Measurements from ENCODE around the gene GPN2.

DNA sequence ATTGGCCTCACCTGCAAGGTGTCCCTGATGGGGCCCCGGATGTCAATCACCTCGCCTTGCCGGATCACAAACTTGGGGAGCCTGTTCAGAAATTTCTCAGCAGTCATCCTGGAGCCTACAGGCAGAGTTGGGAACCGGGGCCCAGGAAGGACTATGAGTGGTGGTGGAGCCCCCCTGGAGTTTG is 4.1 kb downstream of the SH3BGRL3 start:
- RRBS, result 94% methylated on average over 2 of the region's 4 CpGs

- RRBS, result no CpG with 5 or more reads among the region's 5 CpGs
Observed at GRCh38 chr1:26353359-26353937, 482 bp downstream of the CRYBG2 start.

GRCh38 chr1:26471313-26471783 is 892 bp upstream of the HMGN2 start:
- RRBS, result no CpG with 5 or more reads among the region's 20 CpGs

- RRBS, result no CpG with 5 or more reads among the region's 8 CpGs
Observed at GRCh38 chr1:26541737-26542204, 12.2 kb downstream of the RPS6KA1 start.

GRCh38 chr1:26694276-26694592 is 1.6 kb upstream of the ARID1A start:
- RRBS, result no CpG with 5 or more reads among the region's 2 CpGs

DNA sequence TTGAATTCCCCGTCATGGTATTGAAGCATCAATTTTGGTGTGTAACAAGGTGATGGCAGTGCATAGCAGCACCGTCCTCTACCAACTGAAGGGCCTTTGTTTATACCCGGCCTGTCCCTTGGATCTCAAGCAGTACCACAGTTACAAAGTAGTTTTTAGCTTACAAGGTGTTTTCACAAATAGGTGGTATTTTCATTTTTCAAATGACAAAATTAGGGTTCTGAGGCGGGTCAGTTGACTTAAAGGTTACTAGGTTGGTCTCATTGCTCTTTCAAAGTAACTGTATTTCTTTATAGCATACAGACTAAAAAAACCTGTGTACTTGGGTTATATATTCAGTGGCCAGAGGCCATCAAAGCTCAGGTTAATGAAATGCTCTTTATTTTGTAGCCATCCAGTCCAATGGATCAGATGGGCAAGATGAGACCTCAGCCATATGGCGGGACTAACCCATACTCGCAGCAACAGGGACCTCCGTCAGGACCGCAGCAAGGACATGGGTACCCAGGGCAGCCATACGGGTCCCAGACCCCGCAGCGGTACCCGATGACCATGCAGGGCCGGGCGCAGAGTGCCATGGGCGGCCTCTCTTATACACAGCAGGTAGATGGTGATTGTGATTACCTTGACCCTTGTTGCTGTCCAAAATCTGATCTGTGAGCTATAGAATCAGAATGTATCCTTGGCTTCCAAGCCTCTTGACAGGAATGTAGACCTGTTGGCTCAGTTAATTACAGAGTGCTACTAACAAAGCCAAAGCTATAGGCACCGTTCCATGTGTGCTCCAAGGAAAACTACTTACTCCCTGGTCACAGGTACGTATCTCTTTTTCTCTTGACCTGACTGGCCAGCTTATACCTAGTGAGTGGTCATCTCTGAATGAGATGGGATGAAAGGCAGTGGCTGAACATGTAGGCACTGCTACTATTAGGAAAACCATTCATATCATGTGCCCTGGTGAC is 33.7 kb downstream of the ARID1A start:
- RRBS, result no CpG with 5 or more reads among the region's 17 CpGs

- RRBS, result no CpG with 5 or more reads among the region's 12 CpGs
Observed at GRCh38 chr1:26731099-26731769, 35.4 kb downstream of the ARID1A start.

- RRBS, result no CpG with 5 or more reads among the region's 9 CpGs
Observed at GRCh38 chr1:26740506-26741528, 45.0 kb downstream of the ARID1A start.

- RRBS, result no CpG with 5 or more reads among the region's 9 CpGs
Observed at GRCh38 chr1:26749345-26749734, 38.4 kb upstream of the PIGV start.

GRCh38 chr1:26762700-26763629 is 24.8 kb upstream of the PIGV start:
- RRBS, result 92% methylated on average over 4 of the region's 12 CpGs

DNA sequence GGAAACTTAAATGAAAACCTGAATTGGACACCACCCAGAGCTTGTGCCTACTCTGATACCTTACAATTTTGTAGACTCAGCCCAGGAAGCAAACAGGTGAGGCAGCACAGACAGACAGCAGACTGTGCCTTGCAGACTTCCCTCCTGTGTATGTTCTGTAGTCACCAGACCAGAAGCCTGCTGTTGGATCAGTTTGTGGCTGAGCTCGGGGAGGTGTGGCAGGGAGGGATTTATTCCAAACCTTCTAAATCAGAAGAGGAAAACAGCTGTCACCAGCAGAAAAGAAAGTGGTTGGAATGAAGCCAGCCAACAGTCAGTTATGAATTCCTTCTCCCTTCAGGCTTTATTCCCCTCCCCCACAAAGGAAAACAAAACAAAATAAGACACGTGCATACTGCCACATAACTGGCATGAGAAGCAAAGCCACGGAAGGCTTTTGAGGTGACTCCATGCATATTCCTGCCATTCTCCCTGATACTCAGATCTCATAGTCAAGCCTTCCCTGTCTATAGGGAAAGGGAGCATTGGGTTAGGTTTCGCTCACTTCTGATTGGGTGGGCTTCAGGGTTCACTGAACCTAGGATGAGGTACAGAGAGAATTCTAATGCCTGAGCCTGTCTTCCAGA is 19.0 kb upstream of the PIGV start:
- RRBS, result no CpG with 5 or more reads among the region's 4 CpGs

DNA sequence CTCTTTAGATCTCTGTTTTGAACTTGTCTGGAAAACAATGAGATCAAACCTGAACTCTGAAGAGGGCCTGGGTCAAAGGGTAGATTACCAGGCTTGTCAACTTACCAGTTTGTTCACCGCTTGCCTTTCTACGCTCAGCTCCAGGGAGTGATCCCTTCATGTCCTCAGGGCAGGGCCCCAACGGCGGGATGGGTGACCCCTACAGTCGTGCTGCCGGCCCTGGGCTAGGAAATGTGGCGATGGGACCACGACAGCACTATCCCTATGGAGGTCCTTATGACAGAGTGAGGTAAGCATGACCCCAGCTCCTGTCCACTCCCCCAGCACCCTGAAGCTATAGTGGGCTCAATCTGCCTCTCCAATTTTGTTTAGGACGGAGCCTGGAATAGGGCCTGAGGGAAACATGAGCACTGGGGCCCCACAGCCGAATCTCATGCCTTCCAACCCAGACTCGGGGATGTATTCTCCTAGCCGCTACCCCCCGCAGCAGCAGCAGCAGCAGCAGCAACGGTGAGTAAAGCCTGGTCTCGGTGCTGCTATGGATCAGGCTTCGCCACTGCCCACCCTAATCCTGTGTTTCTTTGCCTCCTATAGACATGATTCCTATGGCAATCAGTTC is 14.4 kb upstream of the PIGV start:
- RRBS, result no CpG with 5 or more reads among the region's 16 CpGs

GRCh38 chr1:26783695-26784532 is 3.8 kb upstream of the PIGV start:
- RRBS, result no CpG with 5 or more reads among the region's 5 CpGs

DNA sequence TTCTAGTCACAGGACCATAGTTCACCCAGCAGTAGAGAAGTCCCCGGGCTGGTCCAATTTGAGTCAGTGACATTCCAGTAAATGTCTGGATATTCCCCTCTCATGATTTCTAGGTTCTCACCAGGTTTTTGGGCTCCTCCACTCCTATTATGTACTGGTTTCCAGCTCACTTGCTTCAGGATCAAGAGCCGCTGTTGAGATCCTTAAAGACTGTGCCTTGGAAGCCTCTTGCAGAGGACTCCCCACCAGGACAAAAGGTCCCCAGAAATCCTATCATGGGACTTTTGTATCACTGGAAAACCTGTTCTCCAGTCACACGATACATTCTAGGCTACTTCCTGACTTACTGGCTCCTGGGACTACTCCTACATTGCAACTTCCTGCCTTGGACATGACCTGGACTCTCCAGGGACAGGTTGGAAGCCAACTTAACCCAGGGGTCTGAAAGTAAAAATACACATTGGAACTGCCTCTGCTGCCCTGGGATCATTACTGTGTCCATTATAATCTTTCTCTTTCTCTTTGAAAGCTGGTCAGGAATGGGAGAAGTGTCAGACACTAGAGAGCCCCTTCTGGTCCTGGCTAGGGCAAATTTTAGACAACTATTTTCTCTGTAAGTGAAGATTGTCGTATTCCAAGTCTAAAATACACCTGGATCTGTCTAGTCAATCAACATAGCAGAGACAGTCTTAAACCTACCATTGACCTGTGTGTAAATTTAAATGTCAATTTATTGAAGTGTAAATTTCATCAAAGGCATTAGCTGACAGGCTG is 9.9 kb downstream of the PIGV start:
- RRBS, result no CpG with 5 or more reads among the region's 4 CpGs

- RRBS, result no CpG with 5 or more reads among the region's 15 CpGs
Observed at GRCh38 chr1:26852151-26852975, 10.6 kb upstream of the SFN start.

DNA sequence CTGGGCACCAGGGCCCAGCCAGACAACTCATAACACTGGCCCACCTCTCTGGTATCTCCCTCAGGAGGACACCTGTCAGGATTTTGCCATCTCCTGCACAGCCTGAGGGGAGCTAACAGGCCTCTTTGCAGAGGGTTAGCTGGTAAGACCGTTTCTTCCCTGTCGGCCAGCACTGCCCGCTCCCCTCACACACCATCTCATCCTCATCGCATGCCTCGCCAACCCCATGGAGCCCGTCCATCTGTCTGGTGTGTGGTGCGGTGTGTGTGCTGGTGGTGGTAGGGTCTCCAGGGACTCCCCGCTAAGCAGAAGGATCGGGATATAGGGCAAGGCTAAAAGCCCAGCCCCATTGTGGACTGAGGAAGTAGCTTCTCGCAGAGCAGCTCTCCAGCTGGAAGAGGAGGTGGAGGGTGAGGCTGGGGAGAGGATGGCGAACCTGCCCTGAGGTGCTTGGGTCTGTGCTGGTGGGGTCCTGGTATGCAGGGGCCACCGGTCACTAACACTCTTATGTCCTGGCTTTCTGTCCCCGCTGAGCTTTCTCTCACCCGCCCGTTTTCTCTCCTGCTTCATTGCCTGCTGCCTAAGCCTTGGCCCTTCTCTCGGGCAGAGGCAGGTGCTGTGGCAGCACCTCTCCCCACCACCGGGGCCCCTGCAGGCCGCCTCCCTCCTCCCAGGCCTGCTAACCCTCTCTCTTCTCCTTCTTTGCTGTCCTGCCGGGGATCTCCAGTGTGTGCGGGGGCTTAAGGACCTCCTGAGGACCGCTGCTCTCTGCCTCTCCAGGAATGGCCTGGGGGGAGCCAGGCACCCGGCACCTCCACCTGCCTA is 6.6 kb upstream of the SFN start:
- RRBS, result 72% methylated on average over 5 of the region's 22 CpGs

DNA sequence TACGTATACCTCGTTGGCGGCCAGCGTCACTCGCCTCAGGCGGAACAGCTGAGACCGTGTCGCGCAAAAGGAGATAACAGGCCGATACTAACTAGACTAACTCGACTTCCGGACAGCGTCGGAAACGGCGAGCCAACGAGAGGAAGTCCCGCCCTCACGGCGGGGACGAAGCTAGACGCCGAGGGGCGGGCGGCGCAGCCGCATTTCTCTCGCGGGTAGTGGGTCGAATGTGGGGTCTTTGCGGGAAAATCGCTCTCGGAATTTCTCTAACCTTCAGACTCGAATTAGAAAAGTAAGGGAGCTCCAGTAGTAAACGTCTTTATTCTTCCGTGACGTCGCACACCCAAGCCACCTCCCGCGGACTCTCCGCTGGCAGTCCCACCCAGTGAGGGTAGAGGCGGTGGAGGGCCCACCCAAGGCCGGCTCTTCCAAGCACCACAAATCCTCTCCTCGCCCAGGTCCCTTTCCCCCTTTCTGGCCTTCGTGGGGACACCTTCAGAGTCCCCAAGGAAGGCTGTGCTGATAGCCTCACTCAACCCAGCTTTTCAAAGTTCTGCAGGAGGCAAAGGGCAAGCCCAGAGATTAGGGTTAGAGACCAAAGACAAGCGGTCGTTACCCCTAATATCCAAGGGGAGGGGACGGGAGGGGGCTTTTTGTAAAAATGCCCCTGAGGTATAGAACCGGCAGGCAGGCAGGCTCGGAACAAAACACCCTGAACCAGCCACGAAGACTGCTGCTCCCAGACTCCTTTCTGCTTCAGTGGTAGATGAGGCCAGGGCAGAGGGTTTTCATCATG is at the start of gene GPN2:
Gene GPN2 (minus strand): TSS at position 98 of the 796 bp plus-strand sequence.
- RRBS, result no CpG with 5 or more reads among the region's 51 CpGs

- RRBS, result no CpG with 5 or more reads among the region's 7 CpGs
Observed at GRCh38 chr1:26966819-26967265, 6.6 kb upstream of the KDF1 start.

GRCh38 chr1:27027069-27027386 is 14.4 kb upstream of the TENT5B start:
- RRBS, result no CpG with 5 or more reads among the region's 7 CpGs

DNA sequence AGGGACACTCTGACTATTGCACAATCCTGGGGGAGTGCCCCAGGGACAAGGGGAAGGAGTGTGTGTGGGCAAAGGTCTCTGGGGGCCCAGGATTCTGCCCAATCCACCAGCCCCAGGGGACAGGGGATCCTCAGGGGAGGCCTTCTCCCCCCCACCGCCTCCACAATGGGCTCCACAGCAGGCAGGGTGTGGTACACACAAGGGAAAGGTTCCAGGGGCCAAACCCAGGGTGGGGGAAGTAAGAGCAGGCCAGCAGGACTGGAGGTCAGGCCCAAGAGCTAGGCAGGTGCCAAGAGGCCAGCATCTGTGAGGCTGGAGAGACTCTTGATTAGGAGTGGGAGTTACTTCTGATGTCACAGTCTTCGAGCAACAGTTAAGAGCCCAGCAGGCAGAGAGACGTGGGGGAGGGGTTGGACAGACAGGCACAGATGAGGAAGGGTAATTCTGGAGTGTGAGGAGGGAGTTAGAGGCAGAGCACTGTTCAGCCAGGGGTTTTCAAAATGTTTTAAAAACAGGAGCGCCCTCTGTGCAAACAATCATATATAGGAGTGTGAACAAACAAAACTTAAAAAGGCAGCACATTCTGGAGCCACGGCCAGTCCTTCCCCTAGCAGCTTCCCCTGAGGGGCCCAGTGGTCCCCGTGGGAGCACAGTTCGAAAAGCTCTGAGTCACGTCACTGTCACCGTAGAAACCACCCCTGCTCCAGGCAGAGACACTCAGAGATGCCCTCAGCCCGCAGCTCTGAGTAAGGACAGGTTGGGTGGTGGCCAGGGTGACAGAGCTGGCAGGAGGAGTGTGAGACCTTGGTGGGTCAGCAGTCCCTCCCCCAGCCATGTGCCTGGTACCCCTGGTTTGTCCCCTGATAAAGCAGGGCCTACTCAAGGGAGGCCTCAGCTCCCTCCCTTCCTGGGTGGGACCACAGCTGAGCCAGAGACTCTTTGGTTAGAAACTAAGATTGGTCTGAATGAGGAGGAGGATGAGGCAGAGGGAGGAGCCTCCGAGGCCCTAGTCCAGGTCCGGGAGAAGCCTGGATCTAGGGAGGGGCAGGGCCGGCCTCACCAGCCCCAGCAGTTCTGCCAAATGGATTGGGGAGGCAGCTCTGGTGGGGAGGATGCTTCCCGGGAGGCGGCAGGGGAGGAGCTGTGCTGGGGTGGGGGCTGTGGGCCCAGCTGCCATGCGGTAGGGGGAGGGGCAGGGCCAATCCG is 55.5 kb downstream of the SLC9A1 start:
- RRBS, result 4% methylated on average over 5 of the region's 17 CpGs

Data from foreskin fibroblast (primary cell).